ENCODE data around the gene BAIAP2.

DNA sequence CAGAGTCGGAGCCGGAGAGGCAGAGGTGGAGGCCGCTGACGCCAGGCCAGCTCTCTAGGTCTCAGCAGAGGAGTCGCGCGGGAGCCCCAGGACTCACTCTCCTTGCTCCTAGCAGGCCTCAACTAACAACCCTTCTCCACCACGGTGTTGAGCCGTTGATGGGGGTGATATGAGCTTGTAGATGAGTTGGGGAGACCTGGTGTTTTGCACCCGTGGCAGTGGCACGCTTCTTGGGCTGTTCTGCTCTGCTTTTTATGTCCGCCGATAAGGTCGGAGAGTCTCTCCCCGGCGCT is 116.6 kb downstream of the RPTOR start:
- PRO-cap = no peak

DNA sequence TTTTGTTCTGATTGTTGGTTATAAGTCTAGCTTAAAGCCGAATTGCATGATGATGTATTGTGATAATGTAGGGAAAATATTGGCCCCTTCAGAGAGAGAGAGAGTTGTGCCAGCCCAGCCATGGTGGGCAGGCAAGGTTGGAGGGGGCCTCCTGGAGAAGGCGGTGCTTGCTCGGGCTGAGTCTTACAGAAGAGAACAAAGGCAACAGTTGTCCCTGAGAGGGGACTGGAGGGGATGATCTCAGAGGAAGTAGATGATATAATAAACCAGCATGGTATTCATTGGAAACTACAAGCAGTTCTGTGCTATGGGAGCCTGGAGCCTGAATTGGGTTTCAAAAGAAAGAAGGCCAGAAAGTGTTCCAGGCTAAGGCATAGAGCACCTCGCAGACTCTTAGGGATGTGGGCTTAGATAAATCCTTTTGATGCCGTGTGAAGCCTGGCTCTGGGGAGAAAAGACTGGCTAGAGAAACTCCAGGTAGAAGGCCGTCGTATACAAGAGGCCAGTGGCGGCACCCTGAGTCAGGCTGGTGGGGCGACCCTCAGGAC is 173.9 kb downstream of the RPTOR start:
- PRO-cap = no peak

- PRO-cap = no peak
Observed at GRCh38 chr17:80822862-80823530, 168.6 kb upstream of the CHMP6 start.

DNA sequence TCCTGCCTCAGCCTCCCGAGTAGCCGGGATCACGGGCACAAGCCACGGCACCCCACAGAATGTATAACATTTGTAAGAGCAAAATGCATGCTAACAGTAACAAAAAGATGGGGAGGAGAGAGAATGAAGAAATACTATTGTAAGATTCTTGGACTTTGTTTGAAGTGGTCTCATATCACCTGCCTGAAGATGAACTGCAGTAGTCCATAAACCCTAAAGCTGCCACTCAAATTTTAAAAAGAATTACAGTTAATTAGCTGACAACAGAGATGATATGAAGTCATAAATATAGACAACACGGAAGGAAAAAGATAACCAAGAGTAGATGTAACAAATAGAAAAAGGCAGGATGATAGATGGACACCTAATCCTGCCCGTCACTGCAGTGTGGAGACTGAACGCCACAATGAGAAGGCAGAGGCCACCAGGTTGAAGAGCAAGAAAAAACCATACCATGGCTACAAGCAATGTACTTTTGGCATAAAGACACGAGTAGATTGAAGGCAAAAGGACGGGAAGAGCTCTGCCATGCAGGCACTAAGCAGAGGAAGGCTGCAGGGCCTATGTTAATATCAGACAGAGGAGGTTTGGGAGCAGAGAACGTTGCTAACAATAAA is 126.6 kb upstream of the CHMP6 start:
- PRO-cap = no peak

DNA sequence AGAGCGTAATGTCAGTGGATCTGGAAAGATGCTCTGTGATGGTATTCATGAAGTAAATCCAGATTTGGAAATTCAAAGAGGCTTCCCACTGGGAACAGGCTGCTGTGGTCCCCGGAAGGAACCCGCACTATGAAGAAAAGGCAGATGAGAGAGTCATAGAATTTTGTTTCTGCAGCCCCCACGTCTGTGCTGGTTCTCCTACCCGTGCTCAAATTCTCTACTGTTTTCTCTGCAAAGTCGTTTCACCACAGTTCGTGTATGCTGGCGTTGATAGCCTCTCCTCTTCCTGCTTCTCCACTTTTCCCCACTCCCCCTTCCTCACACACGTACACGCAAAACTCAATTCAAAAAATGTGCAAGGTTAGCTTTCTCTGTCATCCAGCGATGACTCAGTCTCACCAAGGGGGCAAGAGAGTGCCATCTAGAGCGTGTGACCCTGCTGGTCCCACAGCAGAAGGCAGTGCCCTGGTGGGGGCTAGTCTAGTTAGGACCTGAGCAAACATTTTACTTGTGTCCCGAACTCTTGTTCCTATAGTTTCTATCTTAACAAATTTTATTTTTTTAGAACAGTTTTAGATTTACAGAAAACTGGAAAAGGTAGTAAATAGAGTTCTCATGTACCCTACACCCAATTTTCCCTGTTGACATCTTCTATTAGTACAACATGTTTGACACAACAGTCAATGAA is 121.3 kb upstream of the CHMP6 start:
- PRO-cap = no peak

GRCh38 chr17:80876846-80877629 is 114.6 kb upstream of the CHMP6 start:
- PRO-cap = no peak

DNA sequence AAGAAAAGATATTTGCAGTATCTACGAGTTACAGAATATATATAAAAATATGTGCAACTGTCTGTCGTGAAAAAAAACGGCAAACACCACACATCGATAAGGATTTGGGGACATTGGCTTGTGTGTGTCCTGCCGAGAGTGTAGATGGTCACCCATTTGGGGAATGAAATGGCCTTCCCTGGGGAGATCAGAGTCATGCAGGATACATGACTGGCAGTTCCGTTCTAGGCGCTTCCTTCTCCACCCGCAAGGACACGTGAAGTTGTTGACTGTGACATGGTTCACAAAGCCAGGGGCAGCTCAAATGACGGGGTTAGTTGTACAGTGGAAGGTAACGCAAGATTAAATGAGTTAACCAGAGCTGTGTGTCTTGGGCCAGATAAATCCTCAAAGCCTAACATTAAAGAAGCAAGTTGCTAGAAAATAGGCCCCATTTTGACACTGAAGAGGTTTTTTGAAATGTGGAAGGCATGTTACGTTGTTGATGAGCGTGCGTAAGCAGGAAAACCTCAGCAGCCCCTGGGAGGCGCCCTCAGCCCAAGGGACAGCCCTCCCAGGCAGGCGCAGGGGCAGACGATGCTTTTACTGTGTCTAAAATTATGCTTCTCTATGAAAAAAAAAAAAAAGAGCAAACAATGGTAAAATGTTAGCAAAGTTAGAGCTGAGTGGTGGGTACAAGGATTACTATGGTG is 35.9 kb upstream of the CHMP6 start:
- PRO-cap = no peak

GRCh38 chr17:81023457-81023825 is 11.5 kb upstream of the BAIAP2 start:
- PRO-cap = no peak

DNA sequence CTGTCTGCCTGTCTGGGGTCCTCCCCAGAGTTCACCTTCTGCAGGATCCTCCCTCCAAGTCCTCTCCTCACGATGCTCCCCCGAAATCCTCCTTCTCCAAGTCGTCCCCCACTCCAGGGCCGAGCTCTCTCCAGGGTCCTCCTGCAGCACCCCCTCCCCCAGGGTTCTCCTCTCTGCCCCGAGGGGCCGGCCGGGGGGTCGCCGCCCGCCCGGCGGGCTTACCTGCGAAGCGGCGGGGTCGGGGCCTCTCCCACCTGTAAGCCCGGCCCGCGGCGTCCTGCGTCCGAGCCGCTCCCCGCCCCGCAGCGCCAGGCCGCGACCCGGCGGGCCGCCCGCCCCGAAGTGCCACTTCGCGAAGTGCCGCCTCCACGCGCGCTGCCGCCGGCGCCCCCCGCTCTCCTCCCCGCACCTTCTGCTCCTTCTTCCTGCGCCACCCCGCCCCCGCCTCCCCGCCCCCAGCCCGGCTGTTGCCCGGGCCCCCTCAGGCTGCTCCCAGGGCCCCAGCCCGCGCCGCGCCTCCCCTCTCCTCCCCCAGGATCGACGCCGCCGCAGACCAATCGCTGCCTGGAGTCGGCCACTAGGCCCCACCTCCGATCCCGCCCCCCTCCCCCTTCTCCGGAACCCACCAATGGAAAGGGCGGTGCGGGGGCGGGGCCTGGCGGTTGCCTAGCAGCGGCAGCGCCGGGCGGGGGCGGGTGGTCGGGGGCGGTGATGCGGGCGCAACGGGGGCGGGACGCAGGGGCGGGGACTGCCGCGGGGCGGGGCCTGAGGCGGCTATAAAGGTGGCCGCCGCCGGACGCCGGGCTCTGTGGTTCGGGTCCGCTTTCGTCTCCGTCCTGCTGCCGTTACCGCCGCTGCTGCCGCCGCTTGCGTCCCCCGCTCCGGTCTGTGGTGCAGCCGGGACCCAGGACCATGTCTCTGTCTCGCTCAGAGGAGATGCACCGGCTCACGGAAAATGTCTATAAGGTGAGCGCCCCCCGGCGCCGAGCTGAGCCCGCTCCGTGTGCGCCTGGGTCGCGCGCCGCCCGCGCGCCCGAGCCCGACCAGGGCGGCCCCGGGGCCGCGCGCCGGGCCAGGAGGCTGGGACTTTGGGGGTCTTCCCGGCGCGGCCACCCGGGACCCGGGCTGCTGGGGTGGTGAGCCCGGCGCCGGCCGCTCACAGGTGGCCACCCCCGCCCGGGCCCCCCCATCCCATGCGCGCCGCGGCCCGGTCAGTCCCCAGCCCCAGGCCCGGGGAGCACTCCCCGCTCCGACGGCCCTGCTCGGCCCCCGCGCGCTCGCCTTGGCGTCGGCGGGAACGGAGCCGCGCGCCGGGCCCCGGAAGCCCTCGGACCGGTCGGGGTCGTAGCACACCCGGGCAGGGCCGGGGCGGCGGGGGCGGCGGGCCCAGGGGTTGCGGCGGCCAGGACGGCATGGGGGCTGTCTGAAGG is at the start of gene BAIAP2:
Gene BAIAP2 (plus strand): TSS at position 809 of the 1,430 bp plus-strand sequence.
- PRO-cap = unidirectional peak, minus-strand start at position 344 of the sequence; bidirectional peak, plus-strand start at position 806 of the sequence, minus-strand start at position 542 of the sequence

DNA sequence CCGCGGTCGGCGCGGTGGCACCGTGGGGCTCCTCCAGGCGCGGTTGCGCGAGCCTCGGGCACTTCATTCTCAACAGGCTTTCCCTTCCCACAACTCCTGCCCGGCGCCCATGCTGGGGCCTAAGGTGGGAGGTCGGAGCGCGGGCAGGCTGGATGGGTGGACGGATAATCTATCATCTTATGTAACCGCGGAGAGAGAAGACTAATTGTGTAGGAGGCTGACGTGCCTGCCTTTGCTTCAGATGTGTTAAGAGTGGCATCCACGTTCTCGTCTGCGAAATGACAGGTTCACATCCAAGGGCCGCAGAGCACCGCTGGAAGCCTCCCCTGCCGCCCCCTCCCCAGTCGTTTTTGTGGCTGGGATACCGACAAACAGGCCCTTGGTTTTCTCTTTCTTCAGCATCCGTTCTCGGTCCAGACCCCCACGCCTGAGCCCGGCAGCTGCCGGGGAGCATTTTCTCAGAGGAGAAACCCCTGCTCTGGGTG is 864 bp downstream of the BAIAP2 start:
- PRO-cap = no peak

DNA sequence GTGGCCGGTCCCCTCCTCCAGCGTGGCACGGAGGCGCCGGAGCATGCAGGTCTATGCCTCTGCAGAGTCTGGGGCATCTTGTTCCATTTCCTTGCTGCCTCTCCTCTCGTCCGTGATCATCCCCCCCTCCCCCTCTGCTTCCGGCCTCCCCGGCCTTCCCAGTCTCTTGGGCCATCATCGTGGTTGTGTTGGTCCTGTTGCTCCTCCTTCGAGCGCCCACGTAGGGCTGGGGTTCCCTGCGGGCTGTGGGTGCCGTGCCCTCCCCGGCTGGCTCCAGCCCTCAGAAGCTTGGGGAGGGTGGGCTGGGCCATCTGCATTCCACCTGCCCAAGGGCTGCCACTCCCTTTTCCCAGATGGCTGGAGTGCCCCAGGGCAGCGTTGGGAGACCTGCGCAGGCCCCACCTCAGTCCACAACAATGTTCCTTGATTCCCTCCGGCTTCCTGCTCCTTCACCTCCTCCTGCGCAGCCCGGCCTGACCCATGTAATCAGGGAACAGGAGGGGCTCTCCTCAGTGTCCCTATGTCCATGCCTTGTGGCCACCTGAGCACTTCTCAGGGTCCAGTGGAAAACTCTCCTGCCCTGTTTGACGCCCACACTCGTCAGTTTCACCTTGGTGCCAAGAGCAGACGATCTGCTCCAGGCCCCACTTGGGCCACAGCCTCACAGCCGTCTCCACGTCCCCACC is 37.0 kb downstream of the BAIAP2 start:
- PRO-cap = no peak

DNA sequence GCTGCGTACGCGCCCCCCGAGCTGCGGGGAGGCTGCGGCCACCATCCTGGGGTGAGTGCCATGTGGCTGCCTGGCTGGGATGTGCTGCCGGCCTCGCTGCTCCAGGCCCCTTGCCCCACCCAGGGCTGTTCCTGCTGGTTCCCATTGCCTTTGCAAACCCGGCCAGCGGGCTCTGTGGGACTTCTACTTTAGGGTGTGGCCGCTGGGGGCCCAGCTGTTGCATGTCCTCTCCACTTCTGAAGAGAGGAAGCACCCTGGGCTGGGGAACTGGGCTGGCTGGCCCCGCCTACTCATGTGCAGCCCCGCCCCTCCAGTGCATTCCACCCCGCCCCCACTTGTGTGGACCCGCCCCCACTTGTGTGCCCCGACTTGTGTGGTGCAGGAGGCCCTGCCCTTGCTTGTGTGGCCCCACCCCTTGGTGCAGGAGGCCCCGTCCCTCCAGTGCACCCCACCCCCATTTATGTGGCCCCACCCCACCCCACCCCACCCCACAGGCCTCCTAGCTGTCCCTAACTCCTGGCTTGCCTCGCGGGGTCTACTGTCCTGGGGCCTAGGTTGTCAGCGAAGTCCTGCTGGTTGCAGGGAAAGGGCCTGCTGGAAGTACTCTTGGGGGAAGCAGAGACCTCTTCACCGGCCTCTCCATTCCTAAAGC is 55.9 kb downstream of the BAIAP2 start:
- PRO-cap = no peak

DNA sequence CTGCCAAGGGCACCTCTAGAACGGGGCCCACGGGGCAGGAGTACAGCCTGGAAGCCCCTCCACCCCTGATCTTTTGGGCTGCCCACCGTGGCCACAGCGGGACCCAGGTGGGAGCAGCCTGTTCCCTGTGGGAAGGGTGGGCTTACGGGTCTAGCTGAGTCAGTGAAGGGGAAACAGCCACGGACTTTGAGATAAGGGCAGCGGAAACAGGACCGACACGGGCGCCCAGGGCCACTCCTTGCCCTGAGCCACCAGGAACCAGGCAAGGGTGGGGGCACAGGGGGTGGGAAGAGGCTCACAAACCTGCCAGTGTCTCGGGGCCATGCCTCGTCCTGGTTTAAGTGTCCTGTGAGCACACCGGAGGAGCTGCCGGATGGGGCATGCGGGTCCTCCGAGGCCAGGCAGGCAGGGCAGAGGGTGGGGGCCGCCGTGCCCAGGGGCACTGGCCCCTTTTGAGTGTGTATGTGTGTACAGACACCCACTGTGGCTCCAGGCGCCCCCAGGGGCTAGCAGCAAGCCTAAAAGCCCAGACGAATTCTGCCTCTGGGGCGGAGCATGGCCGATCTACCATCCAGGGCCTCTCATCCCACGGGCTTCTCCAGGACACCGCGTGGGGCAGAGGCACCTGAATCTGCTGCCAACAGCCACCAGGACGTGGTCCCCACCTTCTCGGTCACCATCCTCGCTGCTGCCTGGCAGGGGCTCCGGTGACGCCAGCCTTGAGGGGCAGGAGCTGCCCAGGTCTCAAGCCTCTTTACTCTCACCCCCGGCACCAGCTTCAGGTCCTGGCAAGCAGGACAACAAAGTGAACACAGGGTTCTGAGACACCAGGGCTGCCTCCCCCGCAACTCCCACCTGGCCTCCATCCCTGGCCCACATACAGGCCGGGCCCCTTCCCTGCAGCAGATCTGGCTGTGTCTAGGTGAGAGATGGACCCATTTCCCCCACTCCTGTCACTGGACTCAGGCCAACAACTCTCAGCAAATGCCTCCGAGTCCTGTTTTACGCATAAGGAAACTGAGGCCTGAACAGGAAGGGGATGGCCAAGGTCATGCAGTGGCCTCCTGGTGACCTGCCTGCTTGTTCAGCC is 47.3 kb upstream of the PVALEF start:
- PRO-cap = no peak

DNA sequence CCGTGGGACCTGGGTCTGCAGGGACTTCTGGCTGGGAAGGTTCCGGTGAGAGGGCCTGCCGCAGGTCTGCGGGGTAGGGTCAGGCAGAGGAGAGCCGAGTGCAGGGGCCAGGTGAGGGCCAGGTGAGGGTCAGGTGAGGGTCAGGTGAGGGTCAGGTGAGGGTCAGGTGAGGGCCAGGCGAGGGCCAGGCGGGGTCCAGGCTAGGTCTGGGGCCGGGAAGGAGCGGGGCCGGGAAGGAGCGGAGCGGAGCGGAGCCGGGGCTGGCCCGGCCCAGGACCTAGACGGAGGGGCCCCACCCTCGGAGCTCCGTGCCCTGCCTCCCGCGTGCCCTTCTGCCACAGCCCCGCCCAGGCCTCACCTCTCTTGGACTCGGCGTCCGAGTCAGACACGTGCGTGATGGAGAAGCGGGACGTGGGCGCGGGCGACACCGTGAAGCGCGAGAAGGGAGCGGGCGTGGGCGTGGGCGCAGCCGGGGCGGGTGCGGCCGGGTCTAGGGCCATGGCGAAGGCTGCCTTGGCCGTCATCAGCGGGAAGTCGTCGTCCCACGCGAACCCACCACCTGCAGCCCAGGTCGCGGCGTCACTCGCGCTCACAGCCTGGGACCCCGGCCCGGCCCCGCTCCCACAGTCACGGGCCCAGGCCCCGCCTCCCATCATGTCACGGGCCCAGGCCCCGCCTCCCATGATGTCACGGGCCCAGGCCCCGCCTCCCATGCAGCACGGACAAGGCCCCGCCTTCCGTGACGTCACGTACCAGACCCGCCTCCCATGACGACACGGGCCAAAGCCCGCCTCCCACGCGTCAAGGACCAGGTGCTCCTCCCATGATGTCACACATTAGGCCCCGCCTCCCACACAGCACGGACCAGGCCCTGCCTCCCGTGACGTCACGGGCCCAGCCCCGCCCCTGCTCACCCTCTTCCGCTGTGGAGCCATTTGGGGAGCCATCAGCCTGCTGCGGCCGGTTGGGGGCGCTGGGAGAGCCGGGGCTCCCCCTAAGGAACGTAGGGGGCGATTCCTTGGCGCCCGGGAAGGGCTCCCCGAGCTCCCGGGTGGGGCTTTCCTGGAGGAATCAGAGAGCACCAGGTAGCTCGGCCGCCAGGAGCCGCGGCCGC is 45.9 kb upstream of the PVALEF start:
- PRO-cap = bidirectional peak, plus-strand start at position 946 of the sequence, minus-strand start at position 605 of the sequence

GRCh38 chr17:81253009-81253464 is 13.9 kb downstream of the NDUFAF8 start:
- PRO-cap = no peak

DNA sequence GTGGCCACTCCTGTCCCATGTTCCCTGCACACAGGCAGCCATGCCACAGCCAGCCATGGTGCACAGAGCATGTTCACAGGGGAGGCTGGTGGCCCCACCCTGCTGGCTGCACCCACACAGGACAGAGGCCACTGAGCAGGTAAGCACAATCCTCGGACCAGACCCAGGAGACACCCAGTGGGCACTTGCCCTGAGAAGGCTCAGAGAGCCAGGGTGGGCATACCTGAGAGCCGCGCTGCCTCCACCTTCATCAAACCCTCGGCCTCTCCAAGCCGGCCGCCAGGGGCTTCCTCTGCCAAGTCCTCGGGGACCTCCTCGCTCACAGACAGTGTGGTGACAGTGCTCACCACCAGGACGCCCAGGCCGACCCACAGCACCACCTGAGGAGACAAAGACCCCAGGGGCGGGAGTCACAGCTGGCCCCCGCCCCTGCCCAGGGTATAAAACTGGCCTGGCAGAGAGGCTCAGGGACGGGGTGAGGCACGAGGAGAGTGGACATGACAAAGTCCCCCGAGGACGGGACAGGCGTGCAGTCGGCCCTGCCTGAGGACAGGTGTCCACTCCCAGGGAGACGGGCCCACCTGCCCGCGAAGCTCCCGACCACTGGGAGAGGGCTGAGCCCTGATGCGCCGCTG is 21.0 kb downstream of the NDUFAF8 start:
- PRO-cap = no peak

DNA sequence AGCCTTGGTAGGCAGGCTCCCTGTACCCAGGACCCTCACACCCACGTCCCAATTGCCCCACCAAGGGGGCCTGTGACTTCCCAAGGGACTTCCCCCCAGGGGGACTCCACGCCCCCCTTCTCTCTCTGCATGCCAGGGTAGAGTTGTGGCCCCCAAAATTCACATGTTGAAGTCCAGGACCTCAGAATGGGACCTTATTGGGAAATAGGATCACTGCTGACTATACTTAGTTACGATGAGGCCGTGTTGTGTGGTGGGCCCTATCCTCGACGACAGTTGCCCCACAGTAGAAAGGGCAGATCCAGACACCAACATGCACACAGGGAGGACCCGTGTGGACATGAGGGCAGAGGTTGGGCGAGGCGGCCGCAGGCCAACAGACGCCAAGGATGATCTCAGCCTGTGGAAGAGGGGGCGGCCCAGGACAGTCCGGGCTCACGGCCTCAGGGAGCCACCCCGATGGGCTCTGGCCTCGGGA is 8.9 kb upstream of the SLC38A10 start:
- PRO-cap = no peak

DNA sequence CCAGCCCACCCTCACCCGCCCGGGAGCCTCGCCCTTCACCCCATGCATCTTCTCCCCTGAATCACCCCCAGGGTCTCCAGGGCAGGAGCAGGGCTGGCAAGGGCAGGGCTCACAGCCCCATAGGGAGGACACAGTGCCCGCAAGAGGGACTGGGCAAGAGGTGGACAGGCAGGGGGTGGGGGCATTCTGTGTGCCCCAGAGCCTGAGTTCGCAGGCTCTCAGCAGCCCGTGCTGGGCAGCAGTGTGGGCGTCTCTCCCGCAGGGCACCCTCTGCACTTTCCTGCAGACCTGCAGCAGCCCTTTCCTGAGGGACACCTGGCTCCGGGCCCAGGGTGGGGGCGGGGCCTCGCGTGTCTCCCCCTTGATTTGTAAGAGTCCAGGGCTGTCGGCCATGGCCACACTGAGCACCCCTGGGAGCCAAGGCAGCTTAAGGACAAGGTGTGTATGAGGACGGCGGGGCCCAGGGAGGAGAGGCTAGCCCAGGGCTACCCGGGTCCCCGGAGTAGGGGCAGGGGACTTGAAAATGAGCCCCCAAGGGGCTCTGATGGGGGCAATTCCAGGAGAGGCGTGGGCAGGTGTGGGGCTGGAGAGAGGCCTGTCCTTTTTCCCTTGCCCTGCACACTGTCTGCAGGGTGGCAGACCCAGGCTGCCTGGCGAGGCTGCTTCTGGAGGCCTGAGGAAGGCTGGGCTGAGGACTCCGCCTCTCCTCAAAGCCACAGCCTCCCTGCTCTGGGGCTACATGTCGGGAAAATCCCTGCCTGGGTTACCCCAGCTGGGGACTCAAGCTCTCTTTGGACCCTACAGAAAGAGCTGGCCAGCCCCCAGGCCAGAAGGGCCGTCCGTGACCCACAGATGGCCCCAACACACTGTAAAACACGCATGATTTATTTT is 33.5 kb upstream of the SLC38A10 start:
- PRO-cap = no peak

- PRO-cap = bidirectional peak, plus-strand start at chr17:81346414, minus-strand start at chr17:81346171
Observed at GRCh38 chr17:81346304-81346566, 49.0 kb upstream of the BAHCC1 start.

GRCh38 chr17:81386280-81386849 is 8.9 kb upstream of the BAHCC1 start:
- PRO-cap = no peak